Neuron (in vitro differentiated cells): ENCODE measurements around the genes SMYD3 and CNST.

- PRO-cap = no peak
Measured at GRCh38 chr1:244862399-244862756, 2.0 kb downstream of the HNRNPU start.

- PRO-cap = no peak
Measured at GRCh38 chr1:245045231-245046159, 76.0 kb downstream of the EFCAB2 start.

DNA sequence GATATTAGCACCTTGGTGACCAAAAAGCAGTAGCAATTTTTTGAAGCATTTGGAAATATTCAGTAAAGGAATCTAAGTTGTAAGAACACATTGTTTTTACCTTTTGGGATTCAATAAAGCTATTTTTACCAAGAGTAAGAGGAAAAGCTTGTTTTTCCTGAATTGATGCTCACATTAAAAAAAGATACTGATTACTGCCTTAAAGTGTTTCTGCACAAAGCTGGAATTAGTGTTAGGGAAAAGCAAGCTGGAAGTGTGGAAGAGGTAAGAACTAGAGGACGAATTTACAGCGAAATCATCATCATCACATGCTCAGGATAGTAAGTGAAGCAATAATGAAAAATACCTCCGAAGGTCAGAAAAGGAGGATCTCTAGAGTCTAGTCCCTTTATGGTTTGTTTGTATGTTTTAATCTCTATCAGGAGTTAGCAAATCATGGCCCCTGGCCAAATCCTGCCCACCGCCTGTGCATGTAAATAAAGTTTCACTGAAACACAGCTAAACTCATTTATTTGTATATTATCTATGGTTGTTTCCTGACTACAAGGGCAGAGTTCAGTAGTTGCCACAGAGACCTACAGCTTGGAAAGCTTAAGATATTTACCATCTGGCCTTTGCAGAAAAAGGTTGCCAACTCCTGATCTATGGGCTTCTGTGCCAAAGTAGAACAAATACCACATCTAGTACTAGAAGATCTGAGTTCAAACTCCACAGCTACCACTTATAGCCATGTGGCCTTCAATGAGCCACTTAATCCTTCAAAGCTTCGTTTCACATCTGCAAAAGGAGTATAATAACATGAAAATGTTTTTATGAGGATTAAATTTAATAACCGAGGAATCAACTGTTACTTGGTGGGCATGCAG, 91.2 kb downstream of the EFCAB2 start:
- PRO-cap = no peak

- PRO-cap = bidirectional peak, plus-strand start at chr1:245156721, minus-strand start at chr1:245156600
Measured at GRCh38 chr1:245156432-245157127, 1.8 kb downstream of the KIF26B start.

DNA sequence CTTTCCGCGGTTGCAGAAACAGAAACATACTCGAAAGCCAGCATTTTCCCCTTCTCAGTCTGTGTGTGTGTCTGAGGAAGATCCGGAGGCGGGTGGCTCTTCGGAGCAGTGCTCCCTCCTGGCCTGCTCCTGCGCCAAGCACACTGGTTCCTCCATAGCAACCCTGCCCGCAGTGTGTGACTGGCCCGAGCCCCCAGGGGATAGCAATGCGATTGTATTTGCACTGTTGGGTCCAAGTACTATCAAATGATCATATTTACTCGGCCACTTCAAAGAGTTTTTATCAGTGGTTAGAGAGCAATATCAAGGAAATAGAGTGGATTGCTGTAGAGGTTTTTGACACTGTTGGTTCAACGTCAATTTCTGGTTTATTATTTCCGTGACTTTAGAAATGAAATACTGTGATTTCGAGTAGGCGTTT, 2.4 kb downstream of the KIF26B start:
- PRO-cap = no peak

DNA sequence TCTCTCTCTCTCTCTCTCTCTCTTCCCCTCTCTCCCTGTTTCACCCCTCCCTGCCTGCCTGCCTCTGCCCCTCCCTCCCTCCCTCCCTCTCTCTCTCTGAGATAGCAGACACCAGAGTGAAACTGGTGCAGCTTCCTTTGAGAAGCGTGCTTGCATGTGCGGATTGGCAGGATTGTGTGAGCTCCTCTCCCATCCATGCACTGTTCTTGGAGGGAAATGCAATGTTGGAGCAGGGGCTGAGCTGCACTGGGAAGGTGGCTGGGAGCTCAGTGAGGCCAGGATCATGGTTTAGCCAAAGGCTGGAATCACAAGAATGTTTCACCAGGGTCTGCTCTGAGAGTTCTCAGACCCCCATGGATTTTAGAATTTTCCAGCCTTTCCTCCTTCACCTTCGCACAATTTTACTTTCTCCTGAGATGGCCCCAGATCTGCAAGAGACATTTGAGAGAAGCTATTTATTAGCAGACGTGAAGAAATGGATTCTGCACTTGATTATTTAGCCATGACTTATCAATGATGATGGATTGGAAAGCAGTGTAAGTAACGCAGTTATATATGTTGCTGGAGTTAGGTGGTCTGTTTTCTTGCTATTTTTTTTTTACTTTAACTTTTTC, 355.9 kb downstream of the KIF26B start:
- PRO-cap = no peak

DNA sequence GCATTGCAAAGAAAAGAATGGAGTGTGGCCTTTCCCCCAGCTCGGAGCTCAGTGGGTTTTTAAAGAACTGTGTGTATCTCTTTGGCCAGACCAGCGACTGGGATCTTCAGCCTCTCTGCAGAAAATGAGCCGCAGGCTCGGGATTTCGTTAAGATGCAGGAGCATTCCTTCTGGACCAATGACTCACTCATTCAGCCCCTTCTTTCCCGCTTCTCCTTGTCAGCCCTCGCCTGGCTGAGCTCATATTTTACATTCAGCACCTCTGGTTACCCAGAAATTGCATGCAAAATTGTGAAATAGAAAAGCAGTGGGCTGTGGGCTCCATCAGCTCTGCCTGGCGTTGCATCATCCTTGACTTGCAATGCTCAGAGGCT, 444.5 kb downstream of the KIF26B start:
- PRO-cap = no peak

DNA sequence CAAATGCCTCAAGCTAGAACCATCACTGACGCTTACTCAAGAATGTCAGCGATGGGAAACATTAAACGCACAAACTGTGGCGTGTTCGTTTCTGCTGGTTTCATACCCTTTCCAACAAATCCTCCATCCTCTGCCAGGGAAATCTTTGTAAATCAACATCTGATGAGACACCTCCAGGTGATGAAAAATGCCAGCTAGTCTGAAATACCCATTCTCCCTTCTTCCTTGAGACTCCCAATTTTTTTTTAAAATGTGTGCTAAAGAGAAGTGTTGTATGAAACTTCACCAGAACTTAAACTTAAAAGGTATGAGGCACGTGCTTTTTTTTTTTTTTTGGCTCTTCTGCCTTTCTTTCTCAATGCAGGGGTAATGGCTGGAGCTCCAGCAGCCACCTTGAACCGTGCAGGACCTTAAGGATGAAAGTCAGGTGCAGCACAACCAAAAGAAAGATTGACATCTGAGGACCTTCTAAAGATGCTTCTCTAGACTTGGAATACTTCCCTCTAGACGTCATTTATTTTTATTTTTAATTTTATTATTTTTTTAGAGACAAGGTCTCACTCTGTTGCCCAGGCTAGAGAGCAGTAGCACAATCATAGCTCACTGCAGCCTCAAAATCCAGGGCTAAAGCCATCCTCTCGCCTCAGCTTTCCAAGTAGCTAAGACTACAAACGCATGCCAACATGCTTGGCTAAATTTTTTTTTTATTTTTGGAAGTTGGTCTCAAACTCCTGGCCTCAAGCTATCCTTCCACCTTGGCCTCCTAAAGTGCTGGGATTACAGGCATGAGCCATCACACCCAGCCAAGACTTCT, 388.4 kb downstream of the SMYD3 start:
- PRO-cap = no peak

- PRO-cap = no peak
Measured at GRCh38 chr1:246176106-246176617, 330.9 kb downstream of the SMYD3 start.

DNA sequence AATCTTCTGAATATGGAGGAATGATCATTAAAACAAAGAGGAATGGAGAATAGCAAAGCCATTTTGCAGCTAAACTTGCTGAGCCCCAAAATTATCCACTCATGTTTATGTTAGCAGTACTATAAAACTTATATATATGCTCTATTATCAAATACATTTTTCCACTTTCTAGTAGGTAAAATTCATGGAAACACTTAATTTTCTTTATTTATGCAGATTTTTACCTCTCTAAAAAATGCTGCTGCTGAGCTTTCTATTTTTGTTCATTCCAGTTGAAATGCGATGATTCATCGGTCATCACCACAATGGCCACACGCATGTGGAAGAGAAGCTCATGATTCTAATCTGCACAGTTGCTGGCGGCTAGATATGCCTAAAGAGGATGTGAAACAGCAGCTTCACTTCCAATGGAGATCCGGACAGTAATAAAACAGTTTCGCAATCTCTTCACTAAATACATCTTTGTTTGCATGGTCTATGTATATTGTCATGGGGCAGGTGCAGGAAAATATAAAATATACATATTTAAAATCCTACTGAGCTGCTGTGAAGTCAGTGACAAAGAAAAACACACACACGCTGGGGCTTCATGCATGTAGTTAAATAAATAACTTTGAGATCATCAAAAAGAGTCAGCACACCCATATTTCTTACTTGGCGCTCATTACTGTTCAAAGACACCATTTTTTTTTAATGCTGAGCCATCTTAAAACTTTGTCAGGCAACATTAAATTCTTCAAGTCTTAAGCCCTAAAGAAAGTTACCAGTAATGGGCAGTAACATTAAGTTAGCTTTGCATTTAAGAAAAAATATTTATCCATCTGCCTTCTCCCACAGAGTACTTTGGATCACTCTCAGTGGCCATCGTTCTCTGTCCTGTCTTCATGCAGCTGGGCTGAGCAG, 292.1 kb downstream of the SMYD3 start:
- PRO-cap = no peak

- PRO-cap = no peak
Measured at GRCh38 chr1:246459154-246459647, 47.9 kb downstream of the SMYD3 start.

DNA sequence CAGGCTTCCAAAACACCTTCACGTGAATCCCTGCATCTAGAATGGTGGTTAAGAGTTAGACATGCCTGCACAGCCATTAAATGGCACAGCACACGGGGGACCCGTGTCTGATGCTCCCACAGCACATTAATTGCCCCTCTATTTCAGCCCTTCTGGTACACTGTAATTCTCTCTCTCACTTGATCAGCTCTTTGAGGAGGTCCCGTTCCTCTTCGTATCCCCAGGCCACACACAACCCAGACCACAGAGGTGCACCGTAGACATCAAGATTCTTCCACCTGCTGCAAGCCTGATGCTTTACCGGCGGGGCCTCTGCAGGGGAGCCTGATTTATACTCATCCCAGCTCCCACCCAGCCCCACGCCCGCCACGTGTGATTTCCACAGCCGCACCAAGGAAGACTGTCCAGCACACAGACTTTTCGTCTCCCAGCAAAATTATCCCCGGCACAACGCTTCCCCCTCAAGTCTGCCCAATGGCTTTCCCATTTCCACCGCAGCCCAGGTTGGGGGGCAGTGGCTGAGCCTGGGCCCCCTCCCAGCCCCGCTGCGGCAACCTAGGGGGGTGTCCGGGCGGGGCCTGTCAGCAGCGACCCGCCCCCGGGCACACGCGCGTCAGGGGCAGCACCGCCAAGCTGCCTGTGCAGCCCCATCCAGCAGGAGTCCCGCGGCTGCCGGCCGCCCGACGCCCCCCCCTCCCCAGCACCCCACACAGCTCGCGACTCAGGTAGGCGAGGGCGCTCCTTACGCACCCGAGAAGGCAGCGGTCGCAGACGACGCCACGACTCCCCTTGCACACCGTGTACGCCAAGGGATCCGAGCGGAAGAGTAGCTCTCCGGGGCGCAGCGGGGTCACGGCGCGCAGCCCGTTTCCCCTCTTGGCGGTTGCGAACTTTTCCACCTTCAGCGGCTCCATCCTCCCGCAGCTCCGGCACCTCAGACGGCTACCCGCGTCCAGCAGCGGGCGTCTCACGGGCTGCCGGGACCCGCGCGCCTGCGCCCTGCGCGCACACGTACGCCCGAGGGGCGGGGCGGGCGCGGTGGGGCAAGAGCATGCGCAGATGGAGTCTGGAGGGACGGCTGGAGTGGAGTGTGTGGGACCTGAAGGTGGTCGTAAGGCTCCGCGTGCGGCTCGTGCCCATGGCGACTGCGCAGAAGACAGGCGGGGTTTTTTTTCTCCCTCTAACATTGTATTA, at the start of gene SMYD3:
Gene SMYD3 (minus strand): TSS at position 976 of the 1,194 bp plus-strand sequence.
- PRO-cap = bidirectional peak, plus-strand start at position 1,062 of the sequence, minus-strand start at position 969 of the sequence

GRCh38 chr1:246565757-246566091, 337 bp downstream of the TFB2M start:
- PRO-cap = no peak

DNA sequence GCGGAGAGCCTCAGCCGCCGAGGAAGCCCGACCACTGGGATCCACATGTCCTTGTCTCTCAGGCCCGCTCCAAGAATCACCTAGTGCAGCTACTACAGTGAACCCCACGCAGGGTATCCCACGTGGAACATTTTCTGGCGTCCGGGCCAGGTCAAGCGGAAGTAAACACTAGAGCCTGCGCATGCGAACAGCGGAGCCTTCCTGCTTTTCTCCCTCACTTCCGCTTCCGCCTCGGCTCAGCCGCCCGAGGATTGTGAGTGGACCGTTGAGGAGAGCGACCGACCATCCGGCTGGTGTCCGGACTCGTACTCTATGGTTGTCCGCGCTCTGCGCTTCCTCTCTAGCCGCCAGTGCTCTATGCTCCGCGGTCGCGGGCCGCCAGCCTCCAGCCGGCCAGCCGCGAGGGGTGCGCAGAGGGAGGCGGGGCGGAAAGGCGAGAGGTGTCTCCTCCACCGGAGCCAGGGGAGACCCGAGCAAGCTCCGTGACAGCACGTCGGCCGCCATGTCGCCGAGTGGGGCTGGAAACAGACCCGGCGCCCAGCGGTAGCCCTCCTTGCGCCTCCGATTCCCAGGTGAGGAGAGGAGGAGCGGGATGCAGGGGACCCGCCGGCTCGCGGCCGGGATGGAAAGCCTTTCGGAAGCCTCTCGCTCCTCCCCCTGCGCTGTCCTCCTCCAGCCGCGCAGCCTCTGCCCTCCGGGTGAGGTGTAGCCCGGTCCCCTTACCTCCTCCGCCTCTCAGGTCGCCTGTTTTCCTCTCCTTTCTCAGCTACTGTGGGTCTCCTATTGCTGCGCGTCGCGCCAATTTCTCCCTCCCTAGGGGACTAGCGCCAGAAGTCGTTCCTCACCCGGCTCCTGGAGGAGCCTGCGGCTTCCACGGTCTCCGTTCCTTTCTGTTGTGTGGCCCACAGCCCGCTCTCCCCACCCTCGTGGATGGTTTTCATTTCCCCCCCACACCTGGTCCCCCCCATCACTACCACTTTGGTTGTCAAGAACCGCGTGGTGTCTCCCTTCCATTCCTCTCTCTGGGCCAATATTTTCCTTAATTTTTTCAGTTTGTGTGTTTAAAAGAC, at the start of gene CNST:
Gene CNST (plus strand): TSS at position 365 of the 1,070 bp plus-strand sequence.
- PRO-cap = bidirectional peak, plus-strand start at position 413 of the sequence, minus-strand start at position 170 of the sequence; bidirectional peak, plus-strand start at position 844 of the sequence, minus-strand start at position 899 of the sequence

- PRO-cap = no peak
Measured at GRCh38 chr1:246567162-246567756, 1.0 kb downstream of the CNST start.

- PRO-cap = no peak
Measured at GRCh38 chr1:246598993-246600186, 33.1 kb downstream of the CNST start.

DNA sequence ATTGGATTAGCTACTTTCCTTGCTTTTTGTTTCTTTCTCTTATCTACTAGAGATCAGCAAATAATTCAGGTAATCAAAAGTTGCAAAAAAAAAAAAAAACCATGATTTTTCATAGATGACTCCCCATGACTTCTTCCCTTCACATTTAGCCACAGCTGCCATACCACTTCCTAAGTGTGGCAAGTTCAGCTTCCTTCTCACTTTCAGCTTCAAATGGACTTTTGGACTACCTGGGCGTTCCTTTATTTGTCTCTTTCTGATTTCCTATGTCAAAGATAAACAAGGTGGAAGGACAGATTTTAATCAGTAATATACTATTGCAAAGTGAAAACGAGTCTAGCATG, 14.5 kb upstream of the SCCPDH start:
- PRO-cap = no peak

DNA sequence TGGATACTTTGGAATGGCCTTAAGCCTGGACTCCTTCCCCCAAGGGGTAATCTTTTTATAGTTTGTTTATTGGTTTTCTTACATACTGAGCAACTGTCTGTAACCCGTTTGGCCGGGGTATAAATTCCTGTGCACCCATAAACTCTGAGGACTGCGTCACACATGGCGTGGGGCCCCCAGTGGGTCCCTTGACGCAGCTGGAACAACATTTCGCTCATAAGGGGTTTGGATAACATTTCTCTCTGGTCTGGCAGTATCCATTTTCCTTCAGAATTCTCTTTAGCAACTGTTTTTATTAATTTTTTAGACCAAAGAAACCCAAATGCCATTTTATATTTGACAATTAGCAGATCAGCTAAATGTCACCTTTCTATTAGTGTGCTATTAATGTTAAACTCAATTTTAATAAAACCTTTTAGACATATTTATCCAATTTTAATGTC, 26.6 kb downstream of the SCCPDH start:
- PRO-cap = no peak

GRCh38 chr1:246775604-246776123, 51.5 kb downstream of the SCCPDH start:
- PRO-cap = no peak

DNA sequence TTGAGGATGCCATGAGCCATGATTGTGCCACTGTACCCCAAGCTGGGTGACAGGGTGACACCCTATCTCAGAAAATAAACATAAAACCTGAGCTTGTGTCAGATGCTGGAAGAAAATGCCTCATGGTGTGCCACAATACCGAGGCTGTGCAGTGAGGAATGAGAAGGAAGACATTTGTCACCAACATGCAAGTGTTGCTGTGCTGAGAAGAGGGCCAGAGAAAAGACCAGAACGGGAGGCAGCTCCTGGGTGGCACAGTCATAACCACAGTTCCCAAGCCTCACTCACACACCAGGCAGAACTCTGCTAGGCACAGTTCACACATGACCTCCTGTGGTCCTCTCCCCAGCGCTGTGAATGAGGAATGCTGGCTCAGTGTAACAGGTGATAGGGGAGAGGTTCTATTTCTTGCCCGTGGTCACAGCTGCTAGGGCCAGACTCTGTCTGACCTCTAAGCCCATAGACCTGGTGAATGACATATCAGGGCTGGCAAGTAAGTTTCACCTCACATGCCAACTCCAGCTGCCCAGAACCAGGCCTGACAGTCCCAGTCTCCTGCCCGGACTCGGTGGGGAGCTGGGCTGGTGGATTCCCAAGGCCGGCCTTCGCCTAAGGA, 74.2 kb downstream of the SCCPDH start:
- PRO-cap = no peak